Placental pericyte (primary cell): ENCODE data around the genes NHSL2, CITED1, FAM236D and CHIC1.

DNA sequence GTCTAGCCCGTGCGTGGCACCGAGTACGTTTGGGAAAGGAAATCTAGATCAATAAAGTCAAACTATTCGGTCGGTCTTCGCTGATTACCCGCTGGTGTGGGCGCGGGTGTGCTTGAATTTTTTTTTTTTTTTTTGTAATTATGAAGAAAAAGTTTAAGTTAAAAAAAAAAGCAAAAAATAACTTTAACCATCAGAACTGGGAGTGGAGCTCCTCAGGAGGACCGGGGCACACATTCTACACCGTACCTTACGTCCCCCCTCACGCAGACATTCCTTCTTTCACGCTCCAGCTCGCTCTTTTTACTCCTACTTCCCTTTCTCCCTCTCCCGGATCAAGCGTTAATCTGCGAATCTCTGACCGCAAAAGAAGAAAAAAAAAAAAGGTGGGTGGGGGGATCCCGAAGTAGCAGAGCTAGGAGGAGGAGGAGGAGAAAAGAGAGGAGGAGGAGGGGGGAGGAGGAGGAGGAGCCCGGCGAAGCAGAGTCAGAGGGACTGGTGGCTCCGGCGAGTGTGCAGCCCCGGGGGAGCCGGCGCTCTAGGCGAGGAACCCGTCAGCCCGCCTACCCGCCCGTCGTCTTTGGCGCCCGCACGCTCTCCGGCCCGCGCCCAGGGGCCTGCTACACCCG lies at the start of gene NHSL2:
NHSL2 (plus strand) TSS at position 486 of the 626 bp plus-strand sequence.
- CAGE, long polyA plus RNA = no peak

DNA sequence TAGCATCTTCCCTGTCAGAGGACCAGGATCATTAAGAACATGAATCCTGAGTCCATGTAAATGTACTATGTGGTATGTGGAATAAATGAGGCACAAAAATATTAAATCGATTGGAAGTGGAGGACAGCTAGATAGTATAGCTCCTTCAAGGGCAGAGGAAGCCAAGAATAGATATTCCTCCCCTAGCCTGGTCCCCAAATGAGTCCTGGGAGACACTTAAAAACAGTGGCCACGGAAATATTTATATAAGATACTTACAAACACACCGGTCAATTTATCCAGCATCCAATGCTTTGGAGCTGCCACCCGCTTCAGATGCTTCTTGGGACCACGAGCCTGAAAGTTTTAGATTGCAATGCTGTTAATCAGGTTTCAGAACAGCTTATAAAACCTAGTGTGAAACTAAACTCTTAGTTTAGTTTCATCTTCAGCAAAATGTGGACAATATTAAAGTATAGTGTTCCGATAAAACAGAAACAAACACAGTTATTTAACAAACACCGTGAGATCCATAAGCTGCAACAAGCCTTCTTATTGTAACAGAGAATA lies 1.1 kb downstream of the RPS4X start:
- CAGE, long polyA plus RNA = no peak

DNA sequence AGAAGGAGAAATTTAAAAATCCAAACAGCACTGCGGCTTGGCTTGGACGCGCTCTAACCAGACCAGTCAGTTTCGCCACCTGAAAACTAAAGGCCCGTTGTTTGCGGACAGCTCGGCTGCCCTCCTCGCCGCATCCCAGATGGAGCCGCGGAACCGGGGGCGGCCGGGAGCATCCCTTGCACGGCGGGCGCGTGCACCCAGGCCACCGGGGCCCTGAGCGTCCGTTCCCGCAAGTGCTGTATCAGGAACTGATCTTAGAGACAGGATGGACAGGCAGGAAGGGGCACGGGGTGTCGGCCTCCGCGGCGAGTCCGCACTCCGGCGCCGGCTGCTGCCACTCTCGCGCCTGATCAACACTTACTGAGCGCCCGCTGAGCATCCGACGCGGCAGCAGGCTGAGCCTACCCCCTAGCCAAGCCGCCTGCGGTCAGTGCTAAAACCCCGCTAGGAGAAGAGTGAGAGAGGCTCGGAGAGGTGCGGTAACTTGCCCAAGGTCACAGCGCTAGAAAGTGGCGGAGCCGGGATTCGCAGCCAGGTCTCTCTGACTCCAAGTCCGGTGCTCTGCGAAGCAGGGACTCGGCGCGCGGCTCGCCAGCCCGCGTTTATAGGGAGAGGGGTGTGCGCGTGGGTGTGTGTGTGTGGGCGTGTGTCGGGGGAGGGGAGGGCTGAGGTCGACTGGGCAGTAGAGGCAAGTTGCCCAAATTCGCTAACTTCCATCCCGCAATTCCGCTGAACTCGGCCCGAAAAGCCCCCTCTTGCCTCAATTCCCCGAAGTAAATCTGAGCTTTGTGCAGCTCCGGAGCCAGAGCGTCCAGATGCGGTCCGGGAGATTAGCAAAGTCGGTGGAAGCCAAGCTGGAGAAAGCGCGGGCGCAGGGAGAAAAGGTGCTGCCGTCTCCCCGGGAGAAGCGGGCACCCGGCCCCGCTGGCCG lies at the start of gene CITED1:
CITED1 (minus strand) TSS at position 578 of the 931 bp plus-strand sequence.
- CAGE, long polyA plus RNA = no peak

GRCh38 chrX:72344613-72345153 lies 39.0 kb upstream of the CITED1 start:
- CAGE, long polyA plus RNA = no peak

- CAGE, long polyA plus RNA = no peak
These were observed at the start of gene FAM236D for GRCh38 chrX:72807953-72808429. FAM236D (minus strand) TSS chrX:72808210.

DNA sequence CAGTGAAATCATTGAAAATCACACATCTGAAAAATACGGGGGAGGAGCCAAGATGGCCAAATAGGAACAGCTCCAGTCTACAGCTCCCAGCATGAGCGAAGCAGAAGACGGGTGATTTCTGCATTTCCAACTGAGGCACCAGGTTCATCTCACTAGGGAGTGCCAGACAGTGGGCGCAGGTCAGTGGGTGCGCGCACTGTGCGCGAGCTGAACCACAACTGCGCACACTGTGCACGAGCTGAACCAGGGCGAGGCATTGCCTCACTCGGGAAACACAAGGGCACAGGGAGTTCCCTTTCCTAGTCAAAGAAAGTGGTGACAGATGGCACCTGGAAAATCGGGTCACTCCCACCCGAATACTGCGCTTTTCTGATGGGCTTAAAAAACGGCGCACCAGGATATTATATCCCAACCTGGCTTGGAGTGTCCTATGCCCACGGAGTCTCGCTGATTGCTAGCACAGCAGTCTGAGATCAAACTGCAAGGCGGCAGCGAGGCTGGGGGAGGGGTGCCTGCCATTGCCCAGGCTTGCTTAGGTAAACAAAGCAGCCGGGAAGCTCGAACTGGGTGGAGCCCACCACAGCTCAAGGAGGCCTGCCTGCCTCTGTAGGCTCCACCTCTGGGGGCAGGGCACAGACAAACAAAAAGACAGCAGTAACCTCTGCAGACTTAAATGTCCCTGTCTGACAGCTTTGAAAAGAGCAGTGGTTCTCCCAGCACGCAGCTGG lies 51.9 kb upstream of the CHIC1 start:
- CAGE, long polyA plus RNA = no peak

DNA sequence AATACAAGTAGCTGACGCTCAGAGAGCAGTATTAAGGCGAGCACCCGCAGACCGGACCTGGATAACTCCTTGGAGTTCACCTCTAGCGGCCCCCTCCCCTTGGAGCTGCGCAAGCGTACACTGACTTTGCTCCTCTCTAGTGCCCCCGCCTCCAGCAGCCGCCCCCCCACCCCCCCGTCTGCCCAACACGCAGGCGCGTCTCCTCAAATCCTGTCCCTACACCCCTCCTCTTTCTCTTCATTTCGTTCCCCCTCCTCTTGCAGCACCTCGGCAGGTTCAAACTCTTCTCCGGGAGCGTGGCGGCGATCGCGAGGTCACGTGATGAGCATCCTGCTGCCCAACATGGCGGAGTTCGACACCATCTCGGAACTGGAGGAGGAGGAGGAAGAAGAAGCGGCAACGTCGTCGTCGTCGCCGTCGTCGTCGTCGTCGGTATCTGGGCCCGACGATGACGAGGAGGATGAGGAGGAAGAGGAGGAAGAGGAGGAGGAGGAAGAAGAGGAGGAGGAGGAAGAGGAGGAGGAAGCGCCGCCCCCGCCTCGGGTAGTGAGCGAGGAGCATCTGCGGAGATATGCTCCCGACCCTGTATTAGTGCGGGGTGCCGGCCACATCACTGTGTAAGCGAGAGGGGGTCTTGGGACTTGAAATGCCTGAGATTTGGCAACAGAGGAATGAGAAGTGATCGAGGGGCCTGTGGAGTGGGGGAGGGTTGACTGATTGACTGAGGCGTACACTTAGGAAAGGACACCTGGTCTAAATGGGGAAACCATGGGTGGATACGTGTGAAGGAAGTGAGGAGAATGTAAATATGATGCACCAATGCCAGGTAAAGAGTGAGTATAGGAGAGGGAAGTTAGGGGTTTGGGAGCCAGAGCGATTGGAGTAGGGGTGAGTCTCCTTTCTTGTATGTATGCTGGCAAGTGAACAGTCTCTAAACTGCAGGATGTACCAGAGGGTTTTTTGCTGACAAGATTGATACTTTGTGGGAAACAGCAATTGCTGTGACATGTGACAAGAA lies at the start of gene CHIC1:
CHIC1 (plus strand) TSS at position 234 of the 1,018 bp plus-strand sequence.
- CAGE, long polyA plus RNA = no peak

DNA sequence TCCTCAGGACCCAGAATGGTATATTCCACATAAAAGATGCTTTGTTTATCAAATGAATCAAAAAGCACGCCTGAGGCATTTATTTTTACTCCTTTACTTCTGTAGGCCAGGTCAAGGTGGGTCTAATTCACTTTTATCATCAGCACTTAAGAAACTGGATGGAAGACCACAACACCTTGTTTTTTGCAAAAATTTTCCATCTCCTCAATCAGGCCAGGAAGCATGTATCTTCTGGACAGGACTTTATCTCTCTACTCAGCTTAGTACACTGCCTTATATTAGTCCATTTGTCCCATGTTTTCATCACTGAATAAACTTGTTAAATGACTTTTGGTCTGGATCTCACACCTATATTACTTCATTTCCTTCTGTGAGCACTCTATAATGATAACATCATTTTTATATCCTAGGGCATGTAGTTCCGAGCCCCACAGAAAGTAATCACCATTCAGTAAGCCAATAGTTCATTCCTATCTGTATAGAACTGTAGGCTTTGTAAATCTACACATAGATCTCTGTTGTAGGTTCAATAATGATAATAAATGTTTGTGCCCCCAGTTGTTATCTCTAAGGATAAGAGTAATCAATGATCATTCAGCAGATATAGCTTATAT lies 260.6 kb downstream of the CHIC1 start:
- CAGE, long polyA plus RNA = no peak

GRCh38 chrX:74238605-74239784 lies 65.0 kb upstream of the ZCCHC13 start:
- CAGE, long polyA plus RNA = no peak

GRCh38 chrX:74248899-74249521 lies 55.0 kb upstream of the ZCCHC13 start:
- CAGE, long polyA plus RNA = no peak

GRCh38 chrX:74249522-74250801 lies 54.0 kb upstream of the ZCCHC13 start:
- CAGE, long polyA plus RNA = no peak

DNA sequence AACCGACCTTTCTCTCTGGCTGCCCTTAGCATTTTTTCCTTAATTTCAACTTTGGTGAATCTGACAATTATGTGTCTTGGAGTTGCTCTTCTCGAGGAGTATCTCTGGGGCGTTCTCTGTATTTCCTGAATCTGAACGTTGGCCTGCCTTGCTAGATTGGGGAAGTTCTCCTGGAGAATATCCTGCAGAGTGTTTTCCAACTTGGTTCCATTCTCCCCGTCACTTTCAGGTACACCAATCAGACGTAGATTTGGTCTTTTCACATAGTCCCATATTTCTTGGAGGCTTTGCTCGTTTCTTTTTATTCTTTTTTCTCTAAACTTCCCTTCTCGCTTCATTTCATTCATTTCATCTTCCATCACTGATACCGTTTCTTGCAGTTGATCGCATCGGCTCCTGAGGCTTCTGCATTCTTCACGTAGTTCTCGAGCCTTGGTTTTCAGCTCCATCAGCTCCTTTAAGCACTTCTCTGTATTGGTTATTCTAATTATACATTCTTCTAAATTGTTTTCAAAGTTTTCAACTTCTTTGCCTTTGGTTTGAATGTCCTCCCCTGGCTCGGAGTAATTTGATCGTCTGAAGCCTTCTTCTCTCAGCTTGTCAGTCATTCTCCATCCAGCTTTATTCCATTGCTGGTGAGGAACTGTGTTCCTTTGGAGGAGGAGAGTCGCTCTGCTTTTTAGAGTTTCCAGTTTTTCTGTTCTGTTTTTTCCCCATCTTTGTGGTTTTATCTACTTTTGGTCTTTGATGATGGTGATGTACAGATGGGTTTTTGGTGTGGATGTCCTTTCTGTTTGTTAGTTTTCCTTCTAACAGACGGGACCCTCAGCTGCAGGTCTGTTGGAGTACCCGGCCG lies 47.6 kb downstream of the NEXMIF start:
- CAGE, long polyA plus RNA = no peak

GRCh38 chrX:76148681-76149184 lies 24.1 kb upstream of the PBDC1 start:
- CAGE, long polyA plus RNA = no peak

DNA sequence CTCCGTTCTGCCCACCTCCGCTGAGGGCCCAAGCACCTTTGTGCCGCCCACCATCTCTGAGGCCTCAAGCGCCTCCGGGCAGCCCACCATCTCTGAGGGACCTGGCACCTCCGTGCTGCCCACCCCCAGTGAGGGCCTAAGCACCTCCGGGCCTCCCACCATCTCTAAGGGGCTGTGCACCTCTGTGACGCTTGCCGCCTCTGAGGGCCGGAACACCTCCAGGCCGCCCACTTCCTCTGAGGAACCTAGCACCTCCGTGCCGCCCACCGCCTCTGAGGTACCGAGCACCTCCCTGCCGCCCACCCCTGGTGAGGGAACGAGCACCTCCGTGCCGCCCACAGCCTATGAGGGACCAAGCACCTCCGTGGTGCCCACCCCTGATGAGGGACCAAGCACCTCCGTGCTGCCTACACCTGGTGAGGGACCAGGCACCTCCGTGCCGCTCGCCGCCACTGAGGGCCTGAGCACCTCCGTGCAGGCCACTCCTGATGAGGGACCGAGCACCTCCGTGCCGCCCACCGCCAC lies 680 bp downstream of the MAGEE1 start:
- CAGE, long polyA plus RNA = no peak

DNA sequence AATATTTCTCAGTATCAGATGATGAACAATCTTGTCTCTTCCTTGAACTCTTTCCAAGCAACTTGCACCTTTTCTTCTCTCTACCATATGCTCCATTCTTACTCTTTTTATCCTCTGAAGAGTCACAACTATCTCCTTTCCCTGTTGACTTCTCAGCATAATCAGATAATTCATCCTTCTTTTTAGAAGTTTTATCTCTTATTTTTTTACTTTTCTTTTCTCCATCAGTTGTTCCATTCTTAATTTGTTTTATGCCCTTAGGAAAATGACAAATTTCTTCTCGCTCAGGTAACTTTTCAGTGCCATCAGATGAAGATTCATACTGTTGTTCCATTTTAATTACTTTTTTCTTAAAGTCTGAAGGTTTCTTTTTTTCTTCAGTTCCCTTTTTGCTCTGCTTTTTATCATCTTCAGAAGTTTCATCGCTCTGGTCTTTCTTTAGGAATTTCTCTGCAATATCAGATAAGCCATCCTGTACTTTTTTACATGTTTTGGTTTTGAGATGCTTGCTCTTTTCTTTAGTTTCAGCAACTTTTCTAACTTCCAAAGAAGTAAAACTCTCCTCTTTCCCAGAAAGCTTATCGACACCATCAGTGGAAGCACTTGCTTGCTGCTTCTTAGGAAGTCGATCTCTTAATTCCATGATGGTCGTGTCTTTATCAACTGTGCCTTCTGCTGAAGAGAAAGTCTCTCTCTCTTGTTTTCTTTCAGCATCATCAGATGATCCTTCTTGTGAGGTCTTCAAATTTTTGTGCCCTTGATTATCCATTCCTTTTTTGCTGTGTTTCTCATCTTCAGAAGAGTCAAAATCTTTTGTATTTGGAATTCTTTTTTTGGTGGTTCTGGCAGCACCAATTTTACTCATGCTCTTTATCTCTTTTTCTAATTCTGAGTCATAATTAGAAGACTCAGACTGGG lies 103.8 kb downstream of the ATRX start:
- CAGE, long polyA plus RNA = no peak

DNA sequence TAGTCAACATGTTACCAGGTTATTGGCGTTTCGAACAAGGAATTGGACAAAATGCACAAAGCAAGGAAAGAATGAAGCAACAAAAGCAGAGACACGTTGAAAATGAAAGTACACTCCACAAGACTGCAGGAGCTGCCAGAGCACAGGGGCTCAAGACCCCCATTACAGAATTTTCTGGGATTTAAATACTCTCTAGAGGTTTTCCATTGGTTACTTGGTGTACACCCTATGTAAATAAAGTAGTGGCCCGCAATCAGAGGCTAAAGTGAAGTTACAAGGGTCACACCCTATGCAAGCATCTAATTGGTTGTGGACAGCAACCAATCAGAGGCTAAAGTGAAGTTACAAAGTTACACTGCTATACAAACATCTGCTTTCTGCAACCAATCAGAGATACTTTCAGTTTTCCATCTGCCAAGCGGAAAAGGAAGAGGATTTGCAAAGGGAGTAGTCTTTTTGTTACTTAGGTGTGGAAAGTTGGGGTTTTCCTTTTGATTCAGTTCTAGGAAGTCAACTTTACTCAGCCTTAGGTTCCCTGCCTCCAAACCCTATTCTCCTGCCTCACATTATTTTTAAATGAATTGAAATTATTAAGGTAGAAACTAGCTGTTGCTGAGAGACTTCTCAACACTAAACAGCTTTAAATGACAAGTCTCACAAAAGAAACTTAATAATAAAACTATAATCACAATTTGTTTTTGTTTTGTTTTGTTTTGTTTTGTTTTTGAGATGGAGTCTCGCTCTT lies 2.1 kb upstream of the ATRX start:
- CAGE, long polyA plus RNA = no peak

DNA sequence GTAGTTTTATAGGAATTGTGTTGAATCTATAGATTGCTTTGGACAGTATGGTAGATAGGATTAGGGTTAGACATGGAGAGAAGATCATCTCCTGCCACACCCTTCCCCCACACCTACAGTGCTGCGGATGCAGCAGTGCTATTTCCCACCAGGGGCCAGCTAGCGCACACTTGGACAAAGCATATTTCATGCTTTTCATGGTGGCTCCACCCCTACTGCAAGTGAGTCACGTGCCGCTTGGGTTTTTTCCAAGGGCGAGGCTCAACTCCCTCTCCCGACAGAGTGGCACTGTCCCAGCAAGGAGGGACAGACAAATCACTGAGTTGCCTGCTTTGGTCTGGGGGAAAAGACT lies 54.9 kb upstream of the PGAM4 start:
- CAGE, long polyA plus RNA = no peak

GRCh38 chrX:78127626-78128367 lies 11.7 kb downstream of the TAF9B start:
- CAGE, long polyA plus RNA = no peak

DNA sequence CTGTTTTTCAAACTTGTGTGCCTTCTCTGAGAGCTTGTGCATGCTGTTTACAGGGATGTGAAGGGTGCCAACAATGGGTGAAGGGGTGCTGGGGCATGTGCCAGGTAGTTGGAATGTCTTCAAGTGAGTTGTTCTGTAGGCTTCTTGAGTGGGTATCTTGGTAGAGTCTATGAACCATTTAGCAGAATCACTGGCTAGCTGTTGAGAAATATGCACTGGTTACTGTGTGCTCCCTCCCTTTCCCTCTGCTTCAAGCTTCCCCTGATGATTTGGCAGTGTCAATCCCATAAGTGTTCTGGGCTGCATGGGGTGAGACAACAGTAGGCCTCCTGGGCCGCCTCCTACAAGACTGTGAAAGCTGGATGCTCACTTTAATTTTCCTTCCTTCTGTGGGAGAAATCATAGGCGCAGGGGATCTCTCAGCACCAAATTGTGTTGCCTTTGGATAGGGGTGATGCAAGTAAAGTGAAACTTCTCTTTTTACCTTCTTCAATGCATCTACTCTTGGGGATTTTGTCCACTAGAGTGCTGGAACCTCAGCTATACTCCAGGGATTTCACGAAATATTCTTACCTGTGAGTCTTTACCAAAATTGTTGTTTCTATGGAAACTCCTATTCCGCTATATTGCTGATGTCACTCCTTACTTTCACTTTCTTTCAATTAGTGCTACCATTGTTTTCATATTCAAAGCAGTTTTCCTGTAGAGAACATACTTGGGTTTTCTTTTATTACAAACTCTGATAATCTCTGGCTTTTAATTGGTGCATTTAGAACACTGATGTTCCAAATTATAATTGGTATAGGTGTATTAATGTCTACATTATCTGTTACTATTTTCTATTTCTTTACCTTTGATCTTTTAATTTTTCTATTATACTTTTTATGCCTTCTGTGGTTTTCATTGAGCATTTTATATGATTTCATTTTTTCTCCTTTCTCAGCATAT lies 29.8 kb downstream of the ITM2A start:
- CAGE, long polyA plus RNA = no peak

GRCh38 chrX:79361239-79361558 lies 5.9 kb downstream of the ITM2A start:
- CAGE, long polyA plus RNA = no peak